Suprapubic skin (tissue), 4 donors: ENCODE measurements around the genes EVA1C and OLIG1.

DNA sequence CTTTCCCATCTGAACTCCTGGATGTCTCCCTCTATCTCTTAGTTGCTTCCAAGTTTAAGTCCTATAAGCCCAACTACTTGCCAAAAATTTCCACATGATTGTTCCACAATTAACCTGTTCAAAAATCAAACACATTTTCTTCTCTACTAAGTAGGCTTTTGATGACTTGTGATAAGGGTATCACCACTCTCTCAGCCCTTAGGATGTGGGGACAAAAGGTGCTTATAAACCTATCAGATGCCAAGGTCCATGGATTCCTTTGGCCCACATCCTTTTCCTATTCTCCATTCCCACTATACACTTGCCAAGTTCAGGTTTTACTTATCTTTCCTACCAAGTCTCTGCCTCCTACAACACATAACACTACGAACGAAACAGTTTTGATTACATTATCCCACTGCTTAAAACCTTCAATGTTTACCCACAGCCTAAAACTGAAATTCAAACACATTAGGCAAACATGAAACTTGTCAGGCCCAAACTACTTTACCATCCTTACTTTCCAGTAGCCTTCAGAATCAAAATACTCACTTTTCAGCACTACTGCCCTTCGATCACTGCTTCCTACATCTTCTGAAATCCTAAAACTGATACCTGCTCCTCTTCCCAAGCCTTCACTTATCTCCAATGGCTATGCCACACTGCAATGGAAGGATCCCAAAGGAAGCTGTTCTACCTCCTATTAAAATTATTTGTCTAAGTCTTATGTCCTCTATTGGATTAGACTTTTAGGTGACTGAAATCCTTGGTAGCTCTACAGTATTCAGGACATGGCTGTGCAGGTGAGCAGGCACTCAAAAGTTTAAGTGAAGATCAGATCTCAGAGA, 3.0 kb downstream of the SCAF4 start:
- PRO-cap: no peak
- RAMPAGE, long total RNA, 4 experiments: no peak in any of the 4 experiments

GRCh38 chr21:31732159-31732800, 362 bp upstream of the SCAF4 start:
- PRO-cap: bidirectional peak, plus-strand start at chr21:31732271, minus-strand start at chr21:31732118
- RAMPAGE, long total RNA, 4 experiments: no peak in any of the 4 experiments

DNA sequence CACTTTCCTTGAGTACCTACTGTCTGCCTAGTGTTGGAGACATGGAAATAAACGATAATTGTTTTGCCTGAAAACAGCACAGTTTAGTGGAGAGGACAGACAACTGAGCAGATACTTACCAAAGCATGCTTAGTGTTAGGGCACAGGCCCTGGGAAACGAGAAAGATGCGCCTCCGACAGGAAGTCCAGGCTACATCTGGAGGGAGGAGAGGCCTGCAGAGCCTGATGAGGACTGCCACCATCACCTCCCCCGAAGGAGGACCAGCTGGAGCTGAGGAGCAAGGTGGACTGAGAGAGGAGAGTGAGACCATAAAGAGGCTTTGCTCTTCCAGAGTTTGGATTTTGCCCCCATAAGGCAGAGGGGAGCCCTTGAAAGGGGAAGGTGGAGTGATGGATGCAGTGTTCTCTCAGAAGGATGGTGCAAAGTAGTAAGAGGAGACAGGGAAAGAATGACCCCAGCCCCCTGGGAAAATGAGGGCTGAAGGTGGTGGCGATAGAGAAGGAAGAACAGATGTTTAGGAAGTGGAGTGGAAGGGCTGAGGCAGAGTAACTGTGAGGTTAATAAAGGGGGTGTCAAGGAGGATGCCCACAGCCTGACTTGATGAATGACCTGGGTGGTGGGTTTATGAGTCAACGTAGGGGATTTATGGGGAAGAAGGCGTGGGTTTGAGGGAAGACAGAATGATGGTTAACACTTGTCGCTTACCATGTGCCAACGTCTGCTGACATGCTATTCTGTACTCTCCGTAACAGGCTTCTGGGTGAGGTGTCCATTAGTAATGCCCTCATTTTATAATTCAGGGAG, 1.1 kb upstream of the SCAF4 start:
- PRO-cap: no peak
- RAMPAGE, long total RNA, 4 experiments: no peak in any of the 4 experiments

- PRO-cap: no peak
- RAMPAGE, long total RNA, 4 experiments: no peak in any of the 4 experiments
Measured at GRCh38 chr21:31772445-31773237, 40.7 kb upstream of the SCAF4 start.

GRCh38 chr21:31900319-31901114, 27.7 kb downstream of the HUNK start:
- PRO-cap: no peak
- RAMPAGE, long total RNA, 4 experiments: no peak in any of the 4 experiments

GRCh38 chr21:31947226-31947630, 74.4 kb downstream of the HUNK start:
- PRO-cap: no peak
- RAMPAGE, long total RNA, 4 experiments: no peak in any of the 4 experiments

DNA sequence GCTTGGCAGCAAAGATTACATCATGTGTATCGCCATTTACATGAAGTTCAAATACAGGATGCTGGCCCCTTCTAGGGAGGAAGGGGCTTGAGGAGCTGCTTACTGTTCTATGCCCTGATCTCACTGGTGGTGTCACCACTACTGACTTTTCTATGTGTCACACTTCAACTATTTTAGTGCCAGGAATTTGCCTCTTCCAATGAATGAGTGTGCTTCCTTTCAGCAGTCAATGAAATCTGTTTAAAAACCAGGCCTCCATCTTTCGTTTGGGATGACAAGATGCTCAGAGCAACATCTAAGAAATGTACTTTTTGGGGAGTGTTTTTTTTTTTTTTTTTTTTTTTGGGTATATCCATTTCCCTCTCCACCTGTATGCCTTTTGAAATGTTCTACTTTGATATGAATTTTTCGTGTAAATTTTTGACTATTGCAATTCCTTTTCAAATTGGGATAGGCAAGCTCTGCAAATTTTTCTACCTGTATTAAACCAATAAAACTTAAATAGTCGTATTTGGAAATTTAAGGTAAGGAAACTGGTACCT, 31.3 kb downstream of the MRAP start:
- PRO-cap: no peak
- RAMPAGE, long total RNA, 4 experiments: no peak in any of the 4 experiments

DNA sequence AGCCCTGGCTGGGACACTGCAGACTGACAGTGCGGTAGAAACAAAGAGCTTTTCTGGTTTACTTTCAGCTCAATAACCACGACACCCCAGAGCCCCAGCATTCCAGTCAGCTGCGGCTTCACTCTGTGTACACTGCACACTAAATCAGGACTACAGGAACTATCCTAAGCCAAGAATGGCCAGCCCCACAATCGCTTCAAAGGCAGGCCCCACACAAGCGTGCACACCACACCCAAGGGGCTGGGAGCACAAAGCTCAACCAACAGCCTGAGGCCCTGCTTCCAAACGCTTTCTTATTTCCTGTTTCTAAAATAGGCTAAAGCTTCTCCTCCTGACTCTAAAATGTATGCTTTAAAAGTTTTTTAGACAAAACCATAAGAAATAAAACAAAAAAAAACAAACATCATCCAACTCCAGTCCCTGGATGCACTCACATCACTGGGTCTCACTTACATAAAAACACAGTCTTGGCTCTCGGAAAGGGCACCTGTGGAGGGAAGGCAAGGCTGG, 28.4 kb downstream of the URB1 start:
- PRO-cap: no peak
- RAMPAGE, long total RNA, 4 experiments: no peak in any of the 4 experiments

DNA sequence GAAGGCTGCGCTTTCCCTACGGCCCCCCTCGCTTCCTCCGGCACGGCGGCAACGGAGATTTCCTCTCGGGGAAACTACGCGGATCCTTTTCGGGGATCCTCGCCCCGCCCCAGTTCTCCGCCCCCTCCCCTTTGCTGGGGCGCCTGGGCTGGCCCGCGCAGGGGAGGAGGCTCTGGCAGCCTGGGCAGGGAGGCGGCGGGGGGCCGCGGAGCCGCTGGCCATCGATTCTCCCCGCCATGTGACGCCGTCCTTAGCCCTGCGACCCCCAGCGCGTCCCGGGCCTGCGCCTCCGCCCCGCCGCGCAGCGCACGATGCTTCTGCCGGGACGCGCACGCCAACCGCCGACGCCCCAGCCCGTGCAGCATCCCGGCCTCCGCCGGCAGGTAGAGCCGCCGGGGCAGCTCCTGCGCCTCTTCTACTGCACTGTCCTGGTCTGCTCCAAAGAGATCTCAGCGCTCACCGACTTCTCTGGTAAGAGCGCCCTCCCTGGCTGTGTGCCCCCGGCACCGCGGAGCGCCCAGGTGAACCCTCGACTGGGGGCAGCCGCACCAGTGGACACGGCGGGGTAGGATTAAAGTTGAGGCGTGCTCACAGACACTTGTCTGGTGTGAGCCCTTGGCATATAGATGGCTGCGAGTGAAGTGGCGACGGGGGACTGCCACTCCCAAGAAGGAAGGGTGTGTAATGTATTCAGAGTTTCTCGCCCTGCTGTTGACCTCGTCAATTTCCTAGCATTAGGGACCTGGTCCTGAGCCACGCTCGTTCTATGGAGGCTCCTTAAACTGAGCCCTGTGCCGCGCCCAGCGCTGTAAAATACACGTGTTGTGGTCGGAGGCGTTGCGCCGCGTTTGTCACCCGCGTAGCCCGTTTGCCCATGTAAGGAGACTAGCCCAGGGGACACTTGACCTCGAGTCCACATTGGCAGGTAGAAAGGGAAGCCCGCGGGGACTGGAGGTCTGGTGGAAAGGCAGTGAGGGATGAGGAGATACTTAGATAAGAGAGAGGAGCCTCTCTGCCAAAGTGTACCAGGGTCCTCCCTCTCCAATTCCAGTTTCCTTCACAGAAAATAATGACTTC, at the start of gene EVA1C:
Gene EVA1C (plus strand): TSS at position 164 of the 1,077 bp plus-strand sequence.
- PRO-cap: bidirectional peak, plus-strand start at position 187 of the sequence, minus-strand start at position 53 of the sequence; unidirectional peak, minus-strand start at position 657 of the sequence; unidirectional peak, minus-strand start at position 784 of the sequence
- RAMPAGE, long total RNA, 4 experiments: no peak in any of the 4 experiments

GRCh38 chr21:32674281-32674928, 53.4 kb downstream of the SYNJ1 start:
- PRO-cap: no peak
- RAMPAGE, long total RNA, 4 experiments: no peak in any of the 4 experiments

DNA sequence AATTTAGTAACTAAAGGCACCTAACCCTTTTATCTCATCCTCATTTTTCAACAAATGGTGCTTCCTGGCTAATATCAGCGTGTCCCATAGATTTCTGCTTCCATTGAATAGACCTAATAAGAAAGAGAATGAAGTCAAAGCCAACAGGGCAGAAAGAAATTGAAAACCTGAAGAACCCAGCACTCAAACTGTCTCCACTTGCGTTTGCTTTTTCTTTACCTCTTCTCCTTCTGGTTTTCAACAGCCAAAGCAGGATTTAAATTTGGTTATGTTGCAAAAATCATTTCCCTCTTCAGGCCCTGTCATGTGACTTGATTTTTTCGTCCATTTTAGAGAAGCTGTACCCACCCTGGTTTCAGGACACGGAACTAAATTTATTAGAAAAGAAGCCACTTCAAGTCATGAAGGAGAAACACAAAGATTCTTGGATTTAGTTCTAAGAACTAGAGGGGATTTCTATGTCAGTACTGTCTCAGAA, 965 bp upstream of the SYNJ1 start:
- PRO-cap: no peak
- RAMPAGE, long total RNA, 4 experiments: no peak in any of the 4 experiments

DNA sequence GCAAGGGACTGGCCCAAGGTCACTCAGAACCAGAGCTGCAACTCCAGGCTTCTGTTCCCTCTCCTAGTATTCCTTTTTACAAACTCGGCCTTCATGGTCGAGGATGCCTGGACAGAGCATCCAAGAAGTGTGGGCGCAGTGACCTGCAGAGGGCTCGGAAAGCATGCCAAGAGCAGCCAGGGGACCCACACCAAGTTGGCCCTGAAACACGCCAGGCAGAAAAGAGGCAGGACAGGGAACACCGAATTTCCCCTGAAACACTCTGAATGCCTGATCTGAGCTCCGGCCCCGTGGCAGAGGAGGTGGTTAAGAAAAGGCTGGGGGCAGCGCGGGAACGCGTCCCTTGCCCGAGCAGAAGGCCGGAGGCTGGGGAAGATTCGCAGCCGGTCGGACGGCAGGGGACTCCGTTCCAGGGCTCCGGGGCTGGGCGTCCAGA, 721 bp downstream of the PAXBP1 start:
- PRO-cap: no peak
- RAMPAGE, long total RNA, 4 experiments: no peak in any of the 4 experiments

DNA sequence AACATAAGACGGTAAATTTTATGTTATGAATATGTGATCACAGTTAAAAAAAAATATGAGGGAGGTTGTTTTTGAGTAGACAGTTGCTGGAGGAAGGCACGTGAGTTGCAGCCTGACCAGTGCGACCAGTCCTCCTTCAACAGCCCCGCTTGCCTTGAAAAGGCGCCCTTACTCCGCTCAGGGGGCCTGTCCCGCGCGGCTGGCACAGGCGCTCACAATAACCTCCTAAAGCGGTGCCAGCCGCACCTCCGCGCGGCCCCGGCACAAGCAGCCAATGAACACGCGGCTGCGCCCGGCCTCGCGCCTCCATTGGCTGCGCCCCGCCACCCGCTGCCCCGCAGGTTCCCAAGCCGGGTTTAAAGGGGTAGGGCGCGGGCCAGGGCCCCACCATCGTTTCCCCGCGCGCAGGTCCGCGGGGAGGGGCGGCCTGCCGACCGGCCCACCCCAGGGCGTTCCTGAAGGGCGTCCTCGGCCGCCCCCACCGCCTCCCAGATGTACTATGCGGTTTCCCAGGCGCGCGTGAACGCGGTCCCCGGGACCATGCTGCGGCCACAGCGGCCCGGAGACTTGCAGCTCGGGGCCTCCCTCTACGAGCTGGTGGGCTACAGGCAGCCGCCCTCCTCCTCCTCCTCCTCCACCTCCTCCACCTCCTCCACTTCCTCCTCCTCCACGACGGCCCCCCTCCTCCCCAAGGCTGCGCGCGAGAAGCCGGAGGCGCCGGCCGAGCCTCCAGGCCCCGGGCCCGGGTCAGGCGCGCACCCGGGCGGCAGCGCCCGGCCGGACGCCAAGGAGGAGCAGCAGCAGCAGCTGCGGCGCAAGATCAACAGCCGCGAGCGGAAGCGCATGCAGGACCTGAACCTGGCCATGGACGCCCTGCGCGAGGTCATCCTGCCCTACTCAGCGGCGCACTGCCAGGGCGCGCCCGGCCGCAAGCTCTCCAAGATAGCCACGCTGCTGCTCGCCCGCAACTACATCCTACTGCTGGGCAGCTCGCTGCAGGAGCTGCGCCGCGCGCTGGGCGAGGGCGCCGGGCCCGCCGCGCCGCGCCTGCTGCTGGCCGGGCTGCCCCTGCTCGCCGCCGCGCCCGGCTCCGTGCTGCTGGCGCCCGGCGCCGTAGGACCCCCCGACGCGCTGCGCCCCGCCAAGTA, at the start of gene OLIG1:
Gene OLIG1 (plus strand): TSS at position 387 of the 1,148 bp plus-strand sequence.
- PRO-cap: no peak
- RAMPAGE, long total RNA, 4 experiments: no peak in any of the 4 experiments

- PRO-cap: no peak
- RAMPAGE, long total RNA, 4 experiments: no peak in any of the 4 experiments
Measured at GRCh38 chr21:33238302-33239364, 8.9 kb downstream of the IFNAR2 start.

DNA sequence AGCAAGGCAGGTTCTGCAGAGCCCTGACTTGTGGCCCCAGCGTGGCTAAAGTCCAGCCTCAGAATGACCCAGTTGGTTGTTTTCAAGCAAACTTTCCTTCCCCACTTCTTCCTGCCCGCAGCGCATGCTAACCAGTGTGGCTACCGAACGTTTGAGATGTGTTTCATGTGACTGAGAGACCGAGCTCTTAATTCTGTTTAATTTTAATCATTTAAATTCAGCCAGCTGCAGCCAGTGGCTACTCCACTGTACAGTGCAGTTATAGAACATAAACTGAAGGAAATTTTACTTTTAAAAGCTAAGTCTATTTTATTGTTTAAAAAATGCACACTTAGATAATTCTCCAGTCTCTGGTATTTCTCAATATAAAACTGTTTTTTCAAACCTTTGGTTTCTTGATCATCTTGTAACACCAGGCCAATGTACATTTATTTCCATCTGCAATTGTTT, 6.0 kb upstream of the IL10RB start:
- PRO-cap: no peak
- RAMPAGE, long total RNA, 4 experiments: no peak in any of the 4 experiments

- PRO-cap: no peak
- RAMPAGE, long total RNA, 4 experiments: no peak in any of the 4 experiments
Measured at GRCh38 chr21:33300748-33301611, 23.8 kb upstream of the IFNAR1 start.

DNA sequence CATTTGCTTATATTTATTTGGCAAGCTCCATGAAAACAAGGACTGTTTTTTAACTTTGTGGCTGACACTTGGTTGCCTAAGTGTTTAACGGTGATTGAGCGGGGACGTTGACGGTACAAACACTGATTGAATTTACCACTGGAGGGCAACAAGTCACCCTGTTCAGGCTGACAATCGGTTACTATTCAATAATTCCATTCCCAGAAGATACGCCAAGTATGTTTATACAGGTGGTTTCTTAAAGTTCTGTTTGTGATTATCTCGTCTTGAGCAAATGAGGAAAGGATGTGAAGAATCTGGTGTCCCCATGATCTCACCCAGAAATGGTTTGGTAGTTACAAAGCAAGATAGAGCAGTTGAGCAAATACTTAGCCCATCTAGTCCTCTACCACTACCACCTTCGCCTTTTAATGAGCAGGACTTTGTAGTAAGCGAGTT, 36.1 kb downstream of the IFNAR1 start:
- PRO-cap: no peak
- RAMPAGE, long total RNA, 4 experiments: no peak in any of the 4 experiments

GRCh38 chr21:33379770-33380547, 23.3 kb upstream of the IFNGR2 start:
- PRO-cap: no peak
- RAMPAGE, long total RNA, 4 experiments: no peak in any of the 4 experiments

DNA sequence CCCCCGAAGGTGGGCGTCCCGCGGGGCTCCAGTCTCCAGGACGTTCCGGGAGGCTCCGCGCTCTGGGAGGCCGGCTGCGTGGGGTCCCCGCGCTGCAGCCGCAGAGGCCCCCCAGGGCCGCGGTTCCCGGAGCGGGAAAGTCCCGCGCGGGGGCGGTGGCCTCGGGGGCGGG, 147 bp upstream of the IFNGR2 start:
- PRO-cap: bidirectional peak, plus-strand start outside the sequence, minus-strand start at position 102 of the sequence
- RAMPAGE, long total RNA, 4 experiments: no peak in any of the 4 experiments

- PRO-cap: no peak
- RAMPAGE, long total RNA, 4 experiments: no peak in any of the 4 experiments
Measured at GRCh38 chr21:33480515-33480856, 712 bp upstream of the TMEM50B start.